Thoracic aorta endothelial cell (primary cell): Measurements from ENCODE around the genes CYLC1, DACH2, PCDH11X, RPL36A and GLA.

GRCh38 chrX:83861018-83861304, at the start of gene CYLC1:
TSS of gene CYLC1 (plus strand) at chrX:83861146.
- CAGE, long polyA plus RNA: no peak

- CAGE, long polyA plus RNA: no peak
Observed at GRCh38 chrX:84061669-84062435, 126.1 kb downstream of the RPS6KA6 start.

DNA sequence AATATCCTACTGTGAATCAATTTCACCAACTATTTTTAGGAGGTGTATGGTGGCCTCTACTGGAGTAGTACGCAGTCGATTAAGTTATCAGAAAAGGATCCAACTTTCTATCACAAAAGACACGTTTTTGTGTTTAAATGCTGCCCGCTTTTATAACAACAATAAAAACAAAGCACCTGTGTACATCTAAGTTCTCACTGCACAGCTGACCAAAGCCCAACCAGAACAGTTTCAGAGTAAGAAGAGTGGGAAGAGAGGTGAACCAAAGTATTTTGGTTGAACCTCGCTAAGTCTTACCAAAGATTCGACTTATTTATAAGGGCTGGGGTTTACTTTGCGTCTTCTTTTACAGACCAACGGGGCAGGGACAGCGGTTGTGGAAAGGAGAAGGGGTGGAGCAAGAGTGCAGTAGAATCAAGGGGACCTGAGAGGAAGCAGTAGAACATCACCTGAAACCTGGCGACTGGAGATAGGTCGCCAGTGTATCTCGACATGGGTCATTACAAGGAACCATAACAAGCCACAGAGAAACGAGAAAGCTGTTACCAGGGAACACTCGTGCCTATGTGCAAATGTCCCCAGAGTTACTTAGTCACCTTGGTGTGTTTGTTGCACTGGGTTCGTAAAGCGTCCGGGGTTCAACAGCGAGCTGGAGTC, 1.1 kb downstream of the RPS6KA6 start:
- CAGE, long polyA plus RNA: no peak

- CAGE, long polyA plus RNA: no peak
Observed at GRCh38 chrX:84187425-84187727, 623 bp downstream of the RPS6KA6 start.

- CAGE, long polyA plus RNA: no peak
Observed at GRCh38 chrX:84501536-84502255, 557 bp downstream of the HDX start.

DNA sequence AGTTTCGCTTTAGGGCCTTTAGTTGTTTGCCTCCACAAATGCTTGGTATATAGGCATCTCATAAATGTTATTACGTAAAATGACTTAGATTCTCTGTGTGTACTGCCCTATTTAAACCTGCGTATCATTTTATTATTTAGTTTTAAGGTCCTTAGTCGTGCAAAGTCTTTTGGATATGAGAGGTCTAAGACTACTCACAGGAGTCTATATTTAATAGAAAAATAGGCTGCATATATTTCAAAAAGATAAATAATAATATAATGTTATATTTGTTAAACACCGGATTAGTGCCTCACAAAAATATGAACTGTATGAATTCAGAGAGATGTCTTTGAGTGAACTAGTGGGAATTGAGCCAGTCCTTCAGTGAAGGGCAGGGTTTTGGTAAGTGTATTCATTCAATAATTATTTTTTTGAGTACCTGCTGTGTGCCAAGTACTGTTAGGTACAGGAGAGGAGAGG, 27.6 kb downstream of the APOOL start:
- CAGE, long polyA plus RNA: no peak

DNA sequence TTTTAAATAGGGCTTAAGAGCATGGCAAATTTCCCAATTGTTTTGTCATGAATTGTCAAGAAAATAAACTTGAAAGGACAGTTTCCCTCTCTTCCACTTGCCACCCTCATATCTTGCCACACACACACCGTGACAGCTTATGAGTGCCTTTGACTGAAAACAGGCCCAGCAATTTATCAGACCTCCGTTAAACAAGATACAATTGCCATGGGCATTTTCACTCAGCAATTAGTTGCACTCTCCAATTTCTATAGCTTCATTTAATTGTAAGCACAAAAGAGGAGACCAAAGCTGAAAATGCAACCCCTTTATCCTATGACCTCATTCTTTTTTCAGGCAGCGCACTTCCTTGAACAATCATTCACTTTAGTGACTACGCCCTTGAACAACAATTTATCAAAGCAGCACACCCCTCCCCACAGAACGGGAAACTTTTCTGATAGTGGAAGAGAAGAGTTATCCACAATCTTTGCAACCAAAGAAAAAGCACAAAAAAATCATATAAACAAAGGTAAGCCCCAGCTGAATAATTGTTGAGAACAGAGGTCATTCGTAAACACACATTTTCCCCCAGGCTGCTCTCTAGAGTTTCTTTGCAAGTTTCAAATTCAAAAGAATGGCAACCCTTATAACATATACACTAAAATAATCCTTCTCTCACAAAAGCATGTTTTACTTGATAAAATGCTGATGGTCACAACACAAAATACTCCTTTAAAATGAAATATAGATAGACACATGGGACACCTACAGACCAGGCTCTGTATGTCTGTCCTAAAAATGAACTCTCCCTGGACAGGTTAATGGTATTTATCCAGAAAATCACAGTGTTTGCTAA, 4.0 kb downstream of the POF1B start:
- CAGE, long polyA plus RNA: no peak

DNA sequence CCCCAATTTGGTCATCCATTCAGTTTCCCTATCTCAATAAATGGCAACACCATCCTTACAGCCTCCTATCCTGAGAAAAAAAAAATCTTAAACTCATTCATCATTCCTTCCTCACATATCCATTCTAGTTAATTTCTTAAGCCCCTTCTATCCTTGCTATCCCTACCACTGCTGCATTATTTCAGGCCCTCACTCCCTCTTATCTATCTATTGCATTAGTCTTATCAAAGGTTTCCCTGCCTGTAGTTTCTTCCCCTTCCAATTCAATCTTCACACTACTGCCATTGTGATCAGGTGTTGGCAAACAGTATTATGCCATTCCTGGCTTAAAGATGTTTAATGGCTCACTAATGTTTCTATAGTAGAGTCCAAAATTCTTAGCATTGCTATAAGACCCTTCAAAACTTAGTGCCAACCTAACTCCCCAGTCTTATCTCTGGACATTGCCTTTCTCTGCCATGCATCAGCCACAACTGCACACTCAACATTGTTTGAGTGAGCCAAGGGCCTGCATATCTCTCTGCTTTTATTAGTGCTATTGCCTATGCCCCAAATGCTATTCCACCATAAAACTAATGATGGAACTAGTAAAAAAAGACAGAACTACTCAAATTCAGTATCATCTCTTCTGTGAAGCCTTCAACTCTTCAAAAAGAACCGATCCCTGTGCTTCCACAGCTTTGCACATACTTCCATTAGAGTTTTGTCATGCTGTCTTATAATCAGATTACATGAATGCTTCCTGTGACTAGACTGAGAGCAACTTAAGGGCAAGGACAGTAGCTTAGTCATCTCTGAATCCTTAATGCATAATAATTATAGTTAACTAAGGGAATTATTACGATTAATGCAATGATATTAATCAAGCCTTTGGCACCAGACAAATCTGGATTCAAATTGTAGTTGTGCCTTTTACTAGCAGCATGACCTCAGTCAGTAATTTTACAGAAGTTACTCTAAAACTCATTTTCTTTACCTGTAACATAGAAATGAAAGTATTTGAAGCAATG, 53.8 kb downstream of the CHM start:
- CAGE, long polyA plus RNA: no peak

DNA sequence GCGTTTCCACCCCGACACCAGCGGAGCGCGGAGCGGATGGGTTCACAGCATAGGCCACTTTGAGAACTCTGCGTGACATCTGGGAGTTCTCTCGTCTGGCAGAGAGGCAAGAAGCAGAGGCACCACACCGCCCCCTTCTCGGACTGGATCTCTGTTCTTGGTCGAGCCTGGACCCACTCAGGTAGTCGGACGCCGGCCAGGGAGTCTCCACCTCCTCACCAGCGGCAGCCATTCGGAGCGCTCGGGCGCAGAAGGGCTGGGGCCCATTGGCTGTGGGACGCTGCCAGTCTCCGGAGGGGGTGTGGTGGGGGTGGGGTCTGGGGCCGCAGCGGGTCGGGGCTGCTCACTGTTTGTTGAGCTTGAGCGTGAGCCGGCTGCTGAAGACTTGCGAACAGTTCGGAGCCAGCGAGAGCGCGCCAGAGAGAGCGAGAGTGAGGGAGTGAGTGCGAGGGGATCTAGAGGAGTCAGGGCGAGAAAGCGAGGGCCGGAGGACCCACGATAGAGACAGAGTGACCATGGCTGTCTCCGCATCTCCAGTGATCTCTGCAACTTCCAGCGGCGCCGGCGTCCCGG, at the start of gene DACH2:
Gene DACH2, plus strand, starts transcription at position 346 of the 573 bp plus-strand sequence.
- CAGE, long polyA plus RNA: no peak

DNA sequence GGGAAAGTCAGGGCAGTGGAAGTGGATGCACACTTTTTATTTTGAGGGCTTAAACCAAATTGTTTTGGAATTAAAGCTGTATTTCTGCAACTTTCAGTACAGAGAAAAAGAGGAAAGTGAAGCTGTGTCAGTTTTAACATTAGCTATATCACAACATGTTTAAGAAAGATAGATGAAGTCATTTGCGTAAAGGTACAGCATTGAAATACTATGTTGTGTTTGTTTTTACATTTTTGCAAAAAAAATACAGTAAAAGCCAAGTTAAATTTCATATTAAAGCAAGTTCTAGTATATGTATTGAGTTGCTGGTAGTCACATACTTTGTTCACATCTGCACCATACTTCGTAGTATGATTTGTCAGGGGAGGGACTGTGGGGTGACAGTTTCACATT, 194.0 kb downstream of the TGIF2LX start:
- CAGE, long polyA plus RNA: no peak

- CAGE, long polyA plus RNA: no peak
Observed at GRCh38 chrX:91779054-91779638, at the start of gene PCDH11X. TSS of gene PCDH11X (plus strand) at chrX:91779375.

DNA sequence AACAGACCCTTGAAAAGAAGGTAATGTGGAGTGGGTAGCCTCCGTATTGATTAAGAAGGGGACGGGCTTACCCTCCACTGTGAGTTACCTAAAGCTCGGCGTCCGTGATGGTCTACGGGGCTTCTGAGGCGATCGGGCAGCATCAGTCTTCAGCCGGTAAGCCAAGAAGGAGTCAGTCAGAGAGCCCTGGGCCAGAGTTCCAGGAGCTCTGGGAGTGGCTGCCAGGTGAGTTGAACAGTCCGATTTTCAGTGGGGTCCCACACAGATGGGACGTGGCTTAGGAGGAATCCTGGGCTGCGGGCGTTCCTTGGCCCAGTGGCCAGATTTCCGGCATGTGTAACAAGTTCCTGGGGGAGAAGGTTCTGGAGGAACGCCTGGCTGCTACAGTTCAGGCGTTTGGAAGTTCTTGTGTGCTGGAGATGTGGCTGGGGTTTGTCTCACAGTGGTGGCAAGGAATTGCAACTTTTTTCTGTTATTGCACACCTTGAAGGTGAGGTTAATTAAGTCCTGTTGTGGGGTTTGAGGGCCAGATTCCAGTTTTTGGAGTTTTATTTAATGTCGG, 324.3 kb downstream of the PCDH11X start:
- CAGE, long polyA plus RNA: no peak

DNA sequence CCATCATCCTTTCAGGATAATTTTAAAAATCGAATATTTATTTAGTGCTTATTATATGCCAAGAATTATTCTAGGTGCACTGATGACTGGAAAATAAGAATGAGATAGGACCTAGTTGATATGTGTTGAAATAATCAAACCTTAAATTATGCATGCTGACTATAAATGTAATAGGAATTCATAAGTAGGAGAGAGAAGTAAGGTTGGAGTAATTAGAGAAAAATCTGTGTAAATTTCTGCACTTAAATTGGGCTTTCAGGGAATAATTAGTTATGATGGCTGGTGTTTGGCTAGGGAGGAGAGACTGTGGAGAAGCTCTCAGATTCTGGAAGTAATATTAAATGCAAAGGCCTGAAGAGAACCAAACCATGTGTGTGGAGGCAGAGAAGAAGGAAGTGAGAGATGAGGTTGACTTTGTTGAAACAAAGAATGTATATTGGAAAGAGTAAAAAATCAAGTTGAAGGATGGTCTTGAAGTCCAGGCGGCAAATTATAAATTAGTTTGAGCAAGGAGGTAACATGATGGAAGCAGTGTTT, 79.4 kb downstream of the DIAPH2 start:
- CAGE, long polyA plus RNA: no peak

DNA sequence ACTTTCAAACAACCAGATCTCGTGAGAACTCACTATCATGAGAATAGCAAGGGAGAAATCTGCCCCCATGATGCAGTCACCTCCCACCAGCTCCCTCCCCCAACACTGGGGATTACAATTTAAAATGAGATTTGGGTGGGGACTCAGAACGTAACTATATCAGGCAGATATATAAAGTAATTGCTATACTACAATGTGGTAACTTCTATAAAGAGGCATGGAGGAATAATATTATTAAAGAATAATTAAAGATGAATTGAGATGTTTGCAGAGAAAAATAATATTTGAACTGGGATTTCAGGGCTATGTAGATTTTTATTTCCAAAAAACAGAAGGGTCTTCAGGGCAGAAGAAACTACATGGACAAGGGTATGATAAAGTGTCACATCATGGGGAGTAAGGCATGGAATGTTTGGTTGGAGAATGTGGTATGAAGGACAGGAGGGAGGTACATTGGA, 109.9 kb downstream of the RPA4 start:
- CAGE, long polyA plus RNA: no peak

GRCh38 chrX:97261698-97262932, 378.4 kb downstream of the RPA4 start:
- CAGE, long polyA plus RNA: no peak

DNA sequence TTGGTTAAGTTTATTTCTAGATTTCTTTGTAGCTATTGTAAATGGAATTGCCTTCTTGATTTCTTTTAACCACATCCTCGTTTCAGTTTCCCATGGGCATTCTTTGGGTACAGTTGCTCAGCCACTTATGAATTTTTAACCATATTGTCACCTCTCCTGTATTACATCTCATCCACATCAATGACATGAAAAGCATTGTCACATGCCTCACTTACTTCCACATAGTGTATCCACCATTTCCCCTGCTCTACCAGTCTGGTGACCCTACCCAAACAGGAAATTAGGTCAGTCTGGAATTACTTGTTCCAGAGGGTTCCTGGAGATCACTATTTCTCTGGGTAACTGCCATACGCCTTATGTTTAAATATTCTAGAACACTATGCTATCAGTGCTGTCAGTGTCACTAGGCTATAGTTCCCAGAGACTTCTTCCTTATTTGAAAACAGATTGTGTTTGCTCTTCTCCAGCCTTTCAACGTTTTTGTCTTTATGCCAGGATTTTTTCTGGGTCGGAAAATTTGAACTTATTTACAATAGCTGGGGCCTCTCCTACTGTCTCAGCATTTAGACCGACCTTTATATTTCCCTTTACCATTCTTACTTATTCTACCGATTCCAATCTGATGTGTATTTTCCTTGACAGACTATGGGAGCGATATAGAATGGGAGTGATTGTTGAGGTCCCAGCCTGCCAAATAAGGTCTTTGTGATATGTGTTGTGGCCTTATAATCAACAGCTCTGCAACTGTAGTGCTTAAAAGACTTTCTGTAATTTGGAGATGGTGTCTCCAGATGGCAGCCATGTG, 15.0 kb downstream of the SRPX2 start:
- CAGE, long polyA plus RNA: no peak

DNA sequence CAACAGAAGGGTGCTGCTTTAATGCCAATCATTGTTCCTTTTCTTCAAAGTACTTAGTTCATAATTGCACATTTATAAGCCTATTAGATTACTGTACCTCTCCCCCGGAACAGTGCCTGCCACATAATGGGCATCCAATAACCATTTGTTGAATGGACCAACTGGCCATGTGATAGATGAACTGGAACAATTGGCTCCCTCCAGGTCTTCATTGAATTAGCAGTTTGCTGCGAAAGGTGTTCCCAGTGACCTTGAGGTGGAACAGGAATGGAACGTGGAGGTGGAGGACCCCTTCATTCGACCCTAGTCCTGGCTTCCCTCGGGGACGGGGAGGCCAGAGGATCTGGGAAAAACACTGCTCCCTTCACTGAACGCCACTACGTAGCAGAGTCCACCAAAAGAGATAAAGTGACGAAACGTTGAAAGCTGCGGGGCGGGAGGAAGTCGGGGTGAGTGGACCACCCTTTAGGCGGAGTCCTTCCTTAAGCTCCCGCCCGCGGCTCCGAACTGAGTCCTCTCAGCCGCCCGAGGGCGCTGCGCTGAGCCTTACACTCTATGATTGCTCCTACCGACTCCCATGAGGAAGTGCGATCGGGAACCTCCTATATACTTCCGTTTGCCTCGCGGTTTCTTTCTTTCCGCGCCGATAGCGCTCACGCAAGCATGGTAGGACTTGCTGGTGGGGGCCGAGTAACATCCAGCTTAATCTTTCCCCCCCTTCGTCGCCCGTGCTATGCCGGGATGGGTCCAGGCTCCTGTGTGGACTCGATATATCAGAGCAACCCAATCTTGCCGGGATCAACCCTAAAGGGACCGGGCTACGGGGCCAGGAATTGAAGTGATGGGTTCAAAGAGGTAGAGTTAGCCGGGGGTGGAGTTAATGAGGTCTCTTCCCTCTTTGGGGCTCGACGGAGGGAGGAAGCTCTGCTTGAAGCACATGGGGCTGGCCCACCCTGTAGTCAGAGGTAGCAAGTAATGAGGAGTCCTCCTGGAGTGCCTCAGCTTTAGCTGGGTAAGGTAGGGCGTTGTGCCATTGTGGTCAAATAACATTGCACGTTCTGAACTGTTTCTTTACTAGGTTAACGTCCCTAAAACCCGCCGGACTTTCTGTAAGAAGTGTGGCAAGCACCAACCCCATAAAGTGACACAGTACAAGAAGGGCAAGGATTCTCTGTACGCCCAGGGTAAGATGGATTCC, at the start of gene RPL36A:
Gene RPL36A, plus strand, starts transcription at position 631 of the 1,198 bp plus-strand sequence.
- CAGE, long polyA plus RNA: no peak

GRCh38 chrX:101407656-101408075, at the start of gene GLA:
TSS of gene GLA (minus strand) at chrX:101407925.
- CAGE, long polyA plus RNA: no peak

DNA sequence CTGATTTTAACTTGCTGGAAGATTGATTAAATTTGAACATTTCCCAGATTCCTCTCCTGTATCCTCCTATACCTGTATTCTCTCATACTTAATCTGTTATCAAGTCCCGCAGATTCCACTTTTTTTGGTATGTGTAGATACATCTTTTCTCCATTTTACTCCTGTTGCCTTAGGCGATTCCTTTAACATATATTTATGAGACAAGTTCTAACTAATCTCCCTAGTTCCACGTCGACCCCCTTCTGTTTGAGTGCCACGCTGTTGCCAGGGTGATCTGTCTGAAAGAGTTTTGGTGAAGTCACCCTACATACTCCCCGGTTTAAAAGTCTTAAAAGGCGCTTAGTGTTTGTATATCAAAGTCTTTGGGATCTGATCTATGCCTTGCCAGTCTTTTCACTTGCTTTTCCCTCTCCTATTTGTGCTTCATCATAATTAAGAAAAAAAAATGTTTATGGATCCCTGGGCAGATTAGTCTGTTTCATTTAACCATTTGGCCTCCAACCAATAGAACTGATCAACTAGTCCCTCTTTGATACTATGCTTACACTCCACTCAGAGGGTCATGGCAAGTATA, 2.5 kb downstream of the HNRNPH2 start:
- CAGE, long polyA plus RNA: no peak

- CAGE, long polyA plus RNA: no peak
Observed at GRCh38 chrX:101412150-101413295, 4.5 kb downstream of the HNRNPH2 start.